Penis (tissue), 1 donor: ENCODE results near the genes C14orf39, GPHB5 and SGPP1.

- PRO-cap, result no peak
These were observed at the start of gene C14orf39 for GRCh38 chr14:60485484-60486339. Gene C14orf39 (minus strand): TSS chr14:60486063.

DNA sequence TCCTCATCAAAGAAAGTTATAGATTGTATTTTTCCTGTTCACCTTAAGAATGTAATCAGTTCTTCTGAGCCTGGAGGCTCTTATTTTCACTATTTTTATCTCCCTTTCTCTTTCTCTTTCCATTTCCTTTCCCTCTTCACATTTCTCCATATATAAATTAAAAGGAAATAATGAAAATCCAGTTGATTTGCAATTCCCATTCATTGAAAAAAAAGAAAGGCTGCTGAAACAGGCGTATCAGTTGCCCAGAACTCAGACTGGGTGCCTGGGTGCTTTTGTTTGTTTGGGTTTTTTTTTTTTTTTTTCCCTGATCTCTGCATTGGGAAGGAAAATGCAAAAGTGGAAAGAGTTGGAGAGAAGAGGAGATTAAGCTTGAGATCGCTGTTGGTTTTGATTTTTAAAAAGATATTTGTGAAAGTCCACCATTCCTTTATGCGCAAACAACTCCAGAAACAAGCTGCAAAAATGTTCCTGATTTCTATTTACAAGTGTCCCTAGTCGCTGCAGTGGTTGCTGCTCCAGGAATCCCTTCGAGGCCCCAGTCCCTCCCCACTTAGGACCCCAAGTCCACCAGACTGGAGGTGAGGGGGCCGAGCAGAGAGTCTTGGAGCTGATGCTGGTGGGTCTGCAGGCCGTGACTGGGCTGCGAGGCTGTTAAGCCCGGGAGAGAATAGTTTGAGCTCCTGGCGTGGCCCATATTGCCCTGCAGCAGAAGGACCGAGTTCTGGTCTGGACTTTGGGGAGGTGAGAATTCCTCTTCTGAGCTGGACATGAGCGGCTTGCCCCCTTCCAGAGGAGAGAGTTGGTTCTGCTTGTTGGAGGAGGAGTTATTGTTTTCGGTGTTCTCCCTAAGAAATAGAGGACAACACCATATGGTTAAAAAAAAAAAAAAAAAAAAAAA lies 3.3 kb downstream of the SIX1 start:
- PRO-cap, result no peak

DNA sequence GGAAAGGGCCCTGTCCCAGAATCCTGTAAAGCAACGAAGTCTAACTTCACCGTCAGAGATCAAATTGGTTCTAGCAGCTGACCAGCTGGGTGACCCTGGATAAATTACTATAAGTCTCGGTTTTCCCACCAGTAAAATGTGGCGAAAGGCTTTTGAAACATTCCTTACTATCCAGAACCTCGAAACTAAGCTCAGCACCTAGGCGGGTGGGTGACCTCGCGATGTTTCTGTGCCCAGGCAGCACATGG lies 309 bp downstream of the TRMT5 start:
- PRO-cap, result no peak

- PRO-cap, result no peak
These were observed 984 bp downstream of the SLC38A6 start for GRCh38 chr14:60982031-60982426.

- PRO-cap, result no peak
These were observed 122.6 kb downstream of the SLC38A6 start for GRCh38 chr14:61103146-61104478.

- PRO-cap, result no peak
These were observed 133.1 kb downstream of the TMEM30B start for GRCh38 chr14:61147945-61148542.

DNA sequence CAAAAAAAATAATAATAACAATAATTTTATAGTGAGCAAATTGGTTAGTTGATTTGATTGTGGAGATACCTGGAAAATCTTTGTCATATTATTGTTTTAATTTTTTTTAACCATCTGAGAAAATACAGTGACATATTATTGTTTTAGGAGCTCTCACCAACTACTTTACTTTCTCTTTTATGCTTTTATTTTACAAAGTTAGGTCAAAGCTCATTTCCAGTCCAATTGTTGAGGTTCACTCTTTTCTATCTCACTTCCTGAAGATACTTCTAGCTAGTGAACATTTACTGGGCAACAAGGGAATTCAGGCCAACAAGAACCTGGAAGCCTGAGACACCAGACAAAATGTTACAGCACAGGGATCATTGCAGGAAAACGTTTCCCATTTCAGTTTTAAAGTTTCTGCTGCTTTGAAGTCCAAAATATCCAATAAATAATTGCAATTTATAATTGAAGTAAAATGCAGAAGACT lies 3.9 kb downstream of the TMEM30B start:
- PRO-cap, result no peak

- PRO-cap, result no peak
These were observed 145.1 kb downstream of the PRKCH start for GRCh38 chr14:61466123-61467324.

DNA sequence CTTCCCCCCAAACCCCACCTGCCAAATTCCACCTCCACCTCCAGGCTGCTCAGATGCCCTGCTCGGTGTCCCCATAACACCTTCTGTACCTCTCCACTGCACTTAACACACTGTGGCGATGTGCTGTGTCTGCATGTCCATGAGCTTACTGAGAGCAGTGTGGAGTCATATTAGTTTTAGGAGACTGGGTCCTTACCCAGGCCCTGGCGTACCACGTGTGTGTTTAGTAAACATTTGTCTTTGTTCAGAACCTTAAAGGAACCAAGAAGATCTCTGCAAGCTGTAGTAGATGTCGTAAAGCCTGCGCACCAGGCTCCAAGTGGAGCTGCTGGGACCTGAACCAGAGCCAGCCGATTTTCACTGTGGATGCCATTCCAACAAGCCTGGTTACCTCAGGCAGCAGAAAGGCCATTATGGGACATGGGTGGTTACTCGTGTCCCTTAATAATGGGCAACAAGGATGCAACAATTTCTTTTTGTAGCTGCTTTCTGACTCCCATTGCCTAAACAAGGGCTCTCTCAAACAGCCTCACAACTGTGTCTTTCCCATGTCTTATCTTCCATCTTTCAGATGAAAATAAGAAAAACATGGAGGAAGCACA lies 159.7 kb downstream of the PRKCH start:
- PRO-cap, result no peak

DNA sequence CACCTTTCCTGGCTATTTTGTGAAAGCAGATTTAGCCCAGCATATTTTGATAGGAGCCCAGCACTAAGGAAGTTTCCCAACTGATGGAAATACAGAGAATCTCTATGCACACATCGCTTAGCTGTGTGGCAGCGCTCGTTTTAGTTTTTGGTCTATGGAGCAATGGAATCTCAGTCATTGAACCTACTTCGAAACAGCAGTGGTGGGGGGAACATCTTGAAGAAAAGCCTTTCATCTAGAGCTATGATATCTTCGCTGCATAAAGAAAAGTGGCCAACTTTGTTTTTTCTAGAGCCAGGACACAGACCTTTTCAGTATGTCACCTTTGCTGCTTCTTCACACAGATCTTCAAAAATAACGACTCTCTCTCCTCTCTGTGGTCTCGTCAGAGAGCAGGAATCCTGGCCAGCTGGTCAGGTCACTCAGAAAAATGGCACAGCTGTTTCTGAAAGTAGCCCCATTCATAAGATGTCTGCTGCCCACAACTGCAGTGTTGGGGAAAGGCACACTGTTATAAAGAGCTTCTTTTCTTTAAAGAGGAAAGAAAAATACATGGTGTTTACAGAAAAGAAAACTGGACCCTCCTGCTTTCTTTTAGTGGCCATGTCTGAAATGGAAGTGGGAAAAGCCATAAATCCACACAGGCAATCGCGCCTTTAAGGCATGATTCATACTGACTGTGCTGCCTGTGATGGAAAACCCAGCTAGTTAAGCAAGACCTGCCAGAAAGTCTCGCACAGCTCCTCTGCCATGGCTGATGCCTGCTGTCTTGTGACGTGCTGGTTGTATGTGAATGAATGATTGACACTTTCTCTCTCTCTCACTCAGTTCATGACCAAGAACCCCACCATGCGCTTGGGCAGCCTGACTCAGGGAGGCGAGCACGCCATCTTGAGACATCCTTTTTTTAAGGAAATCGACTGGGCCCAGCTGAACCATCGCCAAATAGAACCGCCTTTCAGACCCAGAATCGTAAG lies 148.1 kb upstream of the HIF1A start:
- PRO-cap, result no peak

DNA sequence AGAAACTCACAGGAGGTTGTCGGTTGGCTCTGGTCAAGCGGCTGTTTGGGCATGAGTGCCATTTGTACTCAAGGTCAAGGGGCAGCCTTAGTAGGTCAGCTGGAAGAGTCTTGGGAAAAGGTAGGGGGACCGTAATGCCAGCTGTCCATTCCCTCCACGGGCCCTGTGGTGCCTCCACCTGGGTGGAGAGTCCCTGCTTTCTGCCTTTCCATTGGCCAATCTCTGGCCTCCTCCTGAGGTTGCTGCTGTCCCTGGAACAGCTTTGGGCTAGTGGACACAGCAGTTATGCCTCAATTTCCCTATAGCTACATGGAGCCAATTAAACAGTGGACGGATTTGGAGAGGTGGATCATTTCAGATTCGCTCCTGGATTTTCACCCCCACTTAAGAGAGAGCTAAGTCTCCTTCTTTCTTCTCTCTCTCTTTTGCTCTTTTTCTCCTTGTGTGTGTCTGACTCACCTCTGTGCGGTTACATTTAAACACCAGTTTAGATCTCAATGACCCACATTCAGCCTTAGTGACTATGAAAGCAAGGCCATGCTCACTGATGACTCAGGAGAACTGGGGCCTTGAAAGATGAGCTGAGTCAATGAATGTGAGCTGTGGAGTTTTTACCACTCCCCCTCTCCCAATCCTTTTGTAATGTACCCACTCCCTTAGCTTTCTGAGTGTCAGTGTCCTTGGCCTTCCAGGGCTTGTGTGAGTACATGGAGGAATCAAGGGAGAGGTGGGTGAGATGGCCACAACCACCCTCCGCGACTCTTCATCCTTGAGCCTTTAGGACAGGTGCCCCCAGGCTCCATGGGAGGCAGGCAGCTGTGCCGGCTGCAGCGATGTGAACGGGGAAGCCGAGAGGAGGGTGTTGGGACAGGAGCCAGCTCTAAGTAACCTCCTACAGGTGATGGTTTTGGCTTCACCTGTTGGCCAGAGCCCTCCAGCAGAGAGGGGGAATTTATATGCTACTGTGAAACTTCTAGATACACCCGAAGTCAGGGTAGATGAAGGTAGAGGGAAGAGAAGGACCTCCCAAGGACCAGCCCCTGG lies 132.5 kb upstream of the HIF1A start:
- PRO-cap, result no peak

DNA sequence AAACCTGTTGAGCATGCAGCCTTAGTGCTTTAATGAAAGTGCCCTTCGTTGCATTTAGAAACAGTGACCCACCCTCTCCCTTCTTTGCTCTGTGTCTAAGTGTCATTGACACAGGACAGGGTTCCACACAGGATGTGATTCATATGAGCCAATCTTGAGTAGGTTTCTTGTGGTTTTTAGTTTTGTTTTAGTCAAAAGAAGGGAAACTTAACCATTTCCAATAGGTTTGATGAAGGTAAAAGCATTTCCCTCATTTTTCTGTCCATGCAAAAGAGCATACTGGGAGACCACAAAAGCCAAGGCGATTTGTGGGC lies 32.7 kb upstream of the HIF1A start:
- PRO-cap, result no peak

DNA sequence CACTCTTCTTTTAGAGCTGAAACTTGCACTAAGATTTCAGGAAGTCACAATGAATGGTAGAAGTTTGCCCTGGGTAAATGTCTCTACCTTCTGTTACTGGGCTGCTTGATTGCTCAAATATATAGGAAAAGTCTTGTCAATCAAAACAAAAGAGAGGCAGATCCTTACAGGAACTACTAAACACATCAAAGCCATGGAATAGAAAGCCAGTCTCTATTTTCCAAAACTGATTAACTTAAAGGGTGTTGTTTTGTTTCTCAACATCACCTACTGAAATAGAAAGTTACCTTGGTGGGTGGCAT lies at the start of gene GPHB5:
Gene GPHB5, minus strand, starts transcription at position 95 of the 302 bp plus-strand sequence.
- PRO-cap, result no peak

DNA sequence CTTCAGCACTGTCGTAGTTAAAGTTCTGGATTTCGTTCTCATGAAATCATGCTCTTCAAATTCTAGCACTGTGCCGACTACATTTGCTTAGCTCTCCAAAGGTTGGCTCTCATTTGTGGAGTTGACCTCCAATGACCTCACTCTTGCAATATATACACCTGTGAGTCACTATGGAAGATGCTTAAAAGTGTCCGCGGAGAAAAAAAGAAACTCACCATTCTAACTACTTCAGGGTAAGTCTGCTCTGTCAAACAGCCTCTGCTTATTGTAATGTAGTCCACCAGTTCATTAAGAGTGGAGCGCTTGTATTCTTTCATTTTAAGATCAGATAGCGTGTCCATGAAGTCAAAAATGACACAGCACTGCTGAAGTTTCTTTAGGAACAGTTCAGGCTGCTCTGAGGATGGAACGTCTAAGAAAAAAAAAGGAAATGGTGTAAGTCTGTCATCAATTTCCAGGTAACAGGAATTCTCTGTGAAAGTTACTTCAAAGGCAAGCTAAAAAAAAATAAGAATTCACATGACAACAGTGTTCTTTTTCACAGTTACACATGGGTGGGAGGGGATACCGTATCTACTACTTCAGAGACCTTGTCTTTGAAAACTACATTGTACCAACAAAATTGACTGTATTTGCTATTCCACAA lies 89.6 kb downstream of the PPP2R5E start:
- PRO-cap, result no peak

DNA sequence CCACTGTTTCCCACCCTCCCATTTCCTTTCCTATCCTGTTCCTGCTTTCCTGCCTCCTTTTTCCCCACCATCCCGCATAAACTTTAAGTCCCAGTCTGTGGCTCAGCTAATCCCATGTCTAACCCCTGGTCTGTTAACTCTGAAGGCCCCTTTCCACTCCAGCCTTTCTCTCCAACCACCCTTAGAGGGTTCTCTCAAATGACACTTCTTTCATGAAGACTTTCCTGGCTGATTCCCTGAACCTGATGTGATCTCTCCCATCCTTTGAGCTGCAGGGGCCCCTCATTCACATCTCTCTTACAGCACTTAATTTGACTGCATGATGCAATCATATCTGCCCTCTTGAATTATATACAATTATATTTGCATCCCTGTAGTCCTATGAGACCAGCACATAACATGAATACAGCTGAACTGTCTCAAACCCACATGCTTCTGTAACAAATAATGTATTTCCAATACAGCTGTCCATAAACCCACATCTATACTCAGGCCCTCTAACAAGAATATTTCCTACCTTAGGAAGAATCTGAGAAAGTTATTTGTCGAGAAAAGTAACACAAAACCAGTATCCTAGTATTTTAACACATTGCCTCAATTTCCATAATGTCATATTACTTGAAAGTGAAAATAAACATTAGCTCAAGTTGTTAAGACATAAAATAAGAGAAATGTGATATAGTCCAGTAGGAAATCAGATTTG lies 56.4 kb downstream of the PPP2R5E start:
- PRO-cap, result no peak

GRCh38 chr14:63524404-63525565 lies 18.4 kb downstream of the PPP2R5E start:
- PRO-cap, result no peak

GRCh38 chr14:63650752-63651156 lies 9.1 kb upstream of the WDR89 start:
- PRO-cap, result no peak

- PRO-cap, result no peak
These were observed 21.9 kb upstream of the WDR89 start for GRCh38 chr14:63663395-63664046.

- PRO-cap, result bidirectional peak, plus-strand start at chr14:63728178, minus-strand start at chr14:63728055
These were observed at the start of gene SGPP1 for GRCh38 chr14:63727986-63728560. Gene SGPP1 (minus strand): TSS chr14:63728065.

- PRO-cap, result no peak
These were observed 2.5 kb downstream of the SYNE2 start for GRCh38 chr14:63855215-63855794.